SUDHL5 (cell line): ENCODE data around the genes SDR39U1 and GZMH.

DNA sequence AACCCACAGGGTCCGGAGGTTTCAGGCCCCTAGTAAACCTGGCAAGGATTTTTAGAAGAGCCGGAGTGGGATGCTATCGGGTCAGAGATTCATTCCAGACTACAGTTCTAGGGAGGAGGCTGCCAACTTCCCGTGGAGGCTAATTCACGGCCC lies 836 bp upstream of the NFATC4 start:
- PRO-cap, result bidirectional peak, plus-strand start at position 92 of the sequence, minus-strand start outside the sequence

DNA sequence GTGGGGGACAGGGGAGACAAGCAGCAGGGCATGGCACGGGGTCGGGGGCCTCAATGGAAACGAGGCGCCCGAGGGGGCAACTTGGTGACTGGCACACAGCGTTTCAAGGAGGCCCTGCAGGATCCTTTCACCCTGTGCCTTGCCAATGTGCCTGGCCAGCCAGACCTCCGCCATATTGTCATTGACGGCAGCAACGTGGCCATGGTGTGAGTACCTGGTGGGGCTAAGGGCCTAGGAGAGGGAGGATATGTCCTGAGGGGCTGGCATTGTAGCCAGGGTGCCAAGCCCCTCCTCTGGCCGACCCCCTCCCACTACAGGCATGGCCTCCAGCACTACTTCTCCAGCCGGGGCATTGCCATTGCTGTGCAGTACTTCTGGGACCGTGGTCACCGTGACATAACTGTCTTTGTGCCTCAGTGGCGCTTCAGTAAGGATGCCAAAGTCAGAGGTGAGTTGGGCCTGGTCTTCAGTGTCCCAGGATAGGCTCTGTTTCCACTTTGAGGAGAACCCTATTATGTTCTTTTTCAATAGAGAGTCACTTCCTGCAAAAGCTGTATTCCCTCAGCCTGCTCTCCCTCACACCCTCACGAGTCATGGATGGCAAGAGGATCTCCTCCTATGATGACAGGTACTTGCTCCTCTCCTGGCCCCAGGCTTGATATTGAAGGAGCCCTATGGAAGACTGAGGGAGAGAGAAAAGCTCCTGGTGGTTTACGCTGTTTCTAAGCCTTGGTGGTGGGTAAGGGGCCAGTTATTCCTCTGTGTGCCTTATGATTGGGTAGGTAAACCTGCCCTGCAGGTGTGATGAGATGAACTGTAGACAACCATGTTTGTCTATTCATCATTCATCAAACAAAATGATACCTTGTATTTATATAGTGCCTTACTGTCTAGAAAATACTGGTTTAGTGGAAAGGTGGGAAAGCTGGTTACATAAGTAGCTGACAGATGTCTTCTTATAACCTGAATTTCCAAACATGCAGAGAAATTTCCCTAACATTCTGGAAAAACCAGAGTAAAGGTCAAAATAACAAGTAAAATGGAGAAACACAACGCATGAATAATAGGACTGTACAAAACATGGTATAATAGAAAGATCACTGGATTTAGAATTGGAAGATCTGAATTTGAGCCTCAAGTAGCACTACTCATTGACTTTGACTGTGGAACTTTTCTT lies 3.0 kb downstream of the KHNYN start:
- PRO-cap, result no peak

DNA sequence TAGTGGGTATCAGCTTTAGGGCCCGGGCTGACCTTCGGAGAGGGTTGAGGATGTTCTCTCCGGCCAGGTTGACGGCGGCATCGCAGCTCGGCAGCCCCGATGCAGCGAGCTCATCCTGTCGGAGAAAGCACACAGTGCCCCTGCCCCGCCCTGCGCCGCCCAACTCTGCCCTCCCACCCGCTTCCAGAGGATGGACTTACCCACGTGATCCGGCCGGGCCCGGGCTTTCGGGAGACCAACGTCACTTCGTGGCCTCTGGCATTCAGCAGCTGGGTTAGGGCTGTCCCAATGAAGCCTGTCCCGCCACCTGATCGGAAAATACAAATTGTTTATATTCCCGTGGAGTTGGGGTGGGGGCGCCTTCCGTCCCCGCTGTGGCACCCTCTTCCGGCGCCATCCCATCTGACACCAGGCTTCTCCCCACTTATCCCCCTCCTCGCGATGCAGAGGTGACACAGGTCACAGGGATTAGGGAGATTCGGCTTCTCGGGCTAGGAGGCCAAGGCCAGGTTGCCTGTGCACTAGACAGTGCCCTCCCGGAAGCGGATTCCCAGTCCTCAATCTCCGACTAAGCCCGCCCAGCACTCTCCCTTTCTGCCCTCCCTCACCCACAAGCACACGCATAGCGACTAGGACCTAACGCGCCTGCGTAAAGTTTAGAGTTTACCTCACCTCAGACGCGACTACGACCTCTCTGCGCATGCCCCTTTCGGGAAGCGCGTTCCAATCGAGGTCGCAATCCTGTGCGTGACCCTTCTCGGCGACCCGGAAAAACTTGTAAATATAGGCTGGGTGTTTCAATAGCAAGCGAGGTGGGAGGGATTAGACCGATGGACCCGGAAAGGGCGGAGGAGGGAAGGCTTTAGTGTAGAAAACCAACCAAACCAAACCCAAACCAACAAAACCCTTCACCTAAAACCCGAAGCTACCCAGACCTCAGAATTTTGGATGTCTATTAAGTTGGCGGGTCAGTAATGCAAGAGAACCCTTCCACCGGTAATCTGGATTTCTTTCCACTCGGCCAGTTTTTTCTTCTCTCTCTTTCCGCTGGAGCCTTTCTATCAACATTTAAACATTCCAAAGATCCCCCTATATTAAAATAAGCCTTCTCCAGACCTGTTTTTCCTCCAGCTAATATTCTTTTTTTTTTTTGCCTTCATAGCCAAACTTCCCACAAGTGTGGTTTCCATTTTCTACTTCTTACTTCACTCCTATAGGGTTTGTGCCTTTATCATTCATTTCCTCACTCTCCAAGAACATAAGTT lies at the start of gene SDR39U1:
Gene SDR39U1 (minus strand): TSS at position 631 of the 1,265 bp plus-strand sequence.
- PRO-cap, result bidirectional peak, plus-strand start at position 261 of the sequence, minus-strand start at position 167 of the sequence; bidirectional peak, plus-strand start at position 822 of the sequence, minus-strand start at position 596 of the sequence

- PRO-cap, result no peak
These were observed at the start of gene GZMH for GRCh38 chr14:24609526-24610115. Gene GZMH, minus strand, starts transcription at chr14:24609685.

DNA sequence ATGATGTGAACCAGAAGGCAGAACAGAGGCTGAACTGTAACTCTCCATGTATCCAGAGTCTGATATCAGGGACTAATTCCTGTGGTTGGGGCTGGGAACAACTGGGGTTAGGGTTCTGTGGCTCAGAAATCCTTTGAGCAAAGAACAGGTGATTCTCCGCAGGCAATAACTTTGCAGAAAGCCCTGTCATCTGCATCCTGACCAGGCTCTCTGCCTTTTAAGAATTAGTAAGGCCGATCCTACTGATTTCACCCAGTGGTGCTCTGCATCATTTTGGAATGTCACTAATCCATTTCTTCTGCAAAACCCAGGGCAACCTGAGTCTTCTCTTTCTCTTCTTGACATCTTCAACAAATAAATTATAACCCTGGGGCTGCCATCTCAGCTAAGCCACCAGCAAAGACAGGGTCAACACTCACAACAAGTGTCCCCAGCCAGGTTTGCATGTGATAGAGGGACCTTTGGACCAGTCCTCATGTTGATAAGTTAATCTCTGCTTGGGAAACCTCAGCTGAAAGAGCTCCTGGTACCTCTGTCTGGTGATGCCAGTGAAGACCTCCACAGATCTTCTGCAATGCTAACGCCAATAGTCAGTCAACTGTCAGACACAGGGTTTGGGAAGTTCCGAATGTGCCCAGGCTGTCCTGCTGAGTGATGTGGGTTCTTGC lies 179.6 kb upstream of the GZMB start:
- PRO-cap, result no peak

GRCh38 chr14:24818863-24819742 lies 185.1 kb upstream of the GZMB start:
- PRO-cap, result no peak

- PRO-cap, result no peak
These were observed 83.8 kb downstream of the STXBP6 start for GRCh38 chr14:24965987-24966703.

DNA sequence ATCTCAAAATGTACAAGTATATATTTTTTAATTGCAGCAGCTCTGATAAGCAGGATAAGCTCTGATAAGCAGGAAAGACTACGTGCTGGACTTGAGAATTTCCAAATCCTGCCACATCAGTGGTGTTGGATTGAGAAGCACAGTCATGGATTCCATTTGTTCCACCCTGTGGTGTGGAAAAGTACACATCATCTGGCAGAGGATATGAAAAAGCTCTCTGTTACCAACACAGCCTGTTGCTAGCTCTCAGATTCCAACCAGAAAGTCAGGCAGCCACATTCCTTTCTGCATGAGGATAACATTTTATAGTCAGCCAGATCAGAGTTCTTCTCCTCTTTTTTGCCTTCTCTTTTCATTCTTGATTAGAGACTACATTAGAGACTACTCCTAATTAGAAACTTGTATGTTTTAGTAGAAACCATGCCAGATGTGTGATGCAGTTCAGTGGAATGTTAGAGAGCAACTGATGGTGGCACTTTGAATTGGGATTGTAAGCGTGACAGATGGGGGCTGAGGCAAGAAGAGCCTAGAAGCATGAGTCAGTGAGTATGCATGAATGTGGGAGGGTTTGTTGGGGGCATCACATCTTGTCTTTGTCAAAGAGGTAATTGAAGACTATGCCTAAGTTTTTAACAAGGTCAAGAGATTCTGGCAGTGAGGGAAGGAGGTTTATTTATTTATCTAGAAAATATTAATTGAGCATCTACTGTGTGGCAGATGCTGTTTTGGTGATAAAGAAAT lies 61.2 kb upstream of the STXBP6 start:
- PRO-cap, result no peak

GRCh38 chr14:26584126-26584834 lies 13.6 kb downstream of the NOVA1 start:
- PRO-cap, result no peak

GRCh38 chr14:27528929-27529415 lies 931.1 kb upstream of the NOVA1 start:
- PRO-cap, result no peak

DNA sequence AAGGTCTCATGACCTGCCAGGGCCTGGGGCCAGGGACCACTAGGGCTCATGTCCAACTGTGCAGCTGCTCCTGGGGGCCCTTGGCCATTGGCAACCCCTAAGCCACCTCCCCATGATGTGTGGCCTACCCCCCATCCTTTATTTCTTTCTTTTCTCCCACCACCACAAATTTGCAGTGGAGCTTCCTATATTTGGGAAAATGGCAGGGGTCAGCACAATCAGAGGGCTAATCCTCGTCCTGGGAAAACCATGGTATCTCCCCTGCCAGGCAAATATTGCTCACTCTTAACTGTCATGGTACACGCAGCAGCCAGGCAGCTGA lies 365.2 kb upstream of the FOXG1 start:
- PRO-cap, result no peak

GRCh38 chr14:28764963-28765882 lies 1.4 kb upstream of the FOXG1 start:
- PRO-cap, result no peak

GRCh38 chr14:29745832-29746314 lies 181.8 kb downstream of the PRKD1 start:
- PRO-cap, result no peak

GRCh38 chr14:30225159-30225603 lies 297.5 kb upstream of the PRKD1 start:
- PRO-cap, result no peak

- PRO-cap, result no peak
These were observed 66.5 kb downstream of the COCH start for GRCh38 chr14:30940623-30941438.

GRCh38 chr14:31018350-31019184 lies 6.9 kb upstream of the AP4S1 start:
- PRO-cap, result no peak

- PRO-cap, result no peak
These were observed 38.3 kb downstream of the HECTD1 start for GRCh38 chr14:31169228-31169750.

GRCh38 chr14:31171713-31172330 lies 35.8 kb downstream of the HECTD1 start:
- PRO-cap, result no peak

DNA sequence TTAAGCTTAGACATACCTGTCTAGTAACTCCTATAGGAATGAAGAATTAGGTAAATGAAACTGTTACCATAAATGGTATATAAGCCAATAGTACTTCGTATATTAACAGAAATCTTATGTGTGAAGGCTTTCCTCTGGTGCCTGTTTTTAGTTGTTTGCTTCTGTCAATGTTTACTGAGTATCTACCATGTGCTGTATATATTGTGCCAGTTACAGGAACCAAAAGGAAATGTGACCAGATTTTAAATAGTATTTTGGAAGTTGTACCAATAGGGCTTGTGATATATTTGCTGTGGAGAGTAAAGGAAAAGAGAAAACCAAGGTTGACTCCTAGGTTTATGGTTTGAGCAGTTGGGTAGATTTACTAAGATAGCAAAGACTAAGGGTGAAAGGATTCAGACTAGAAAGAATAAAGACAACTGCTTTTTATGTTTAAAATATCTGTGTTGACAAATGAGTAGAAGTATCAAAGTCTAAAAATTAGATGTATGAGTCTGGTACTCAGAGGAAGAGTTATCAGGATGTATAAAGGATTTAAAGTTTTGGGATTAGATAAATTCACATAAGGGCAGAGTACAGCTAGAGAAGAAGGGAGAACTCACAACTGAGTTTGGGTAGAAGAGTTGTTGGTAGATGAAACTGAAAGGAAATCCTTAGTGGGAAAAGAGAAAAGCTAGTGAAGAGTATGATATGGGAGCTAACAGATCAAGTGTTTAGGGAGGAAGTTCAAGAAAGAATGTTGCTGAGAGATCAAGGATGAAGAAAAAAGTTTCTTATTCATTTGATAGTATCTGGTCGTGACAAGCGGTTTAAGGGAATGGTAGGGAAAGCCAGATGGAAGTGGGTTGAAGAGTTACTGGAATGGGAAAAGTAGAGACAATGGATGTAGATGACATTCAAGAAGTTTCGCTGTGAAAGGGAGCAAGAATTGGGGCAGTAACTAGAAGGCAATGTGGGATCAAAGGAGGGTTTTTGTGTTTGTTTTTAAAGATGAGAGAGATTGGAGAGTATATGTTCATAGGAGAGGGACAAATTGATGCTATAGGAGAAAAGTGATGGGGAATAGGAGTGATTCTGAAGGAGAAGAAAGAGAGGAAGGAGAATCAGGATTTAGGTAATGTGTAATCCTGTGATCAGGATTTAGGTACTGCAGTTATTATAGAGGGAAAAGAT lies 30.6 kb downstream of the ARHGAP5 start:
- PRO-cap, result no peak

DNA sequence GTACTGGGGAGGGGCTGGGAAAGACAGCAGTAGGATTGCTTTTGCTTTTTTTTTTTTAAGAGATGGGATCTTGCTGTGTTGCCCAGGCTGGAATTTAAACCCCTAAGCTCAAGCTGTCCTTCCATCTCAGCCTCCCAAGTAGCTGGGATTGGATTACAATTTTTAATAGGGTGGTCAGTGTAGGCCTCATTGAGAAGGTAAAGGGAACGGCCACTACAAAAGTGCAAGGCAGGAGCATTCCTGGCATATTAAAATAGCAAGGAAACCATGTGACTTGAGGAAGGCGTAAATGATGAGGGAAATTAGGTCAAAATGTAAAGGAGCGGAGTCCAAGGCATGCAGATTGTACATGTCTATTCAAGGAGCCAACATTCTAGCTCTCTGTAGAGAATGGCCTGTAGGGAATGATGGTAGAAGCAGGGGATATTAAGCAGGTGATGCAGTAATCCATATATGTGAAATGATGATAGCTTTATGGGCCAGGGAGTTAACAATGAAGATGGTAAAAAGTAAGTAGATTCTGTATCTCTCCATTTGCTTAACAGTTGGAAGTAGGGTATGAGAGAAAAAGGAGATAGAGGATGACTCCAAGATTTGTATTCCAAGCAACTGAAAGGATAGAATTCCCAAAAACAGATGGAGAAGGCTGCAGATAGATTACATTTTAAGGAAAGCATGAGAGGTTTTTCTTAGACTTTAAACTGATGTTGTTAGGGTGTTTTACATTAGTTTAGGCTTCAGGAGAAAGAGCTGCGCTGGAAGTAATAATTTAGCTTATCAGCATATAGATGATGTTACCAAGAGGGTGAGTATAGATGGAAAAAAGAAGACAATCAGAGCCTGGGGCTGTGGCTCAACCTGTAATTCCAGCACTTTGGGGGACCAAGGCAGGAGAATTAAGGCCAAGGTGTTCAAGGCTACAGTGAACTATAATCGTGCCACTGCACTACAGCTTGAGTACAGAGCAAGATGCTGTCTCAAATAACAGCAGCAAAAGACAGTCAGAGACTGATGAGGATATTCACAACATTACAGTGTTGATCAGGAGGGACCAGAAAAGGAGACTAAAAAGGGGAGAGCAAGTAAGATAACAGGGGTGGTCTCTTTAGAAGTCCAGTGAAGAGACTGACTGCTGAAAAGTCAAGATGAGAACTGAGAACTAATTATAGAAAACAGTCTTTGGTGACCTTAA lies 33.6 kb downstream of the ARHGAP5 start:
- PRO-cap, result no peak